OCI-LY7 (cell line): ENCODE measurements around a stretch of chr15.

DNA sequence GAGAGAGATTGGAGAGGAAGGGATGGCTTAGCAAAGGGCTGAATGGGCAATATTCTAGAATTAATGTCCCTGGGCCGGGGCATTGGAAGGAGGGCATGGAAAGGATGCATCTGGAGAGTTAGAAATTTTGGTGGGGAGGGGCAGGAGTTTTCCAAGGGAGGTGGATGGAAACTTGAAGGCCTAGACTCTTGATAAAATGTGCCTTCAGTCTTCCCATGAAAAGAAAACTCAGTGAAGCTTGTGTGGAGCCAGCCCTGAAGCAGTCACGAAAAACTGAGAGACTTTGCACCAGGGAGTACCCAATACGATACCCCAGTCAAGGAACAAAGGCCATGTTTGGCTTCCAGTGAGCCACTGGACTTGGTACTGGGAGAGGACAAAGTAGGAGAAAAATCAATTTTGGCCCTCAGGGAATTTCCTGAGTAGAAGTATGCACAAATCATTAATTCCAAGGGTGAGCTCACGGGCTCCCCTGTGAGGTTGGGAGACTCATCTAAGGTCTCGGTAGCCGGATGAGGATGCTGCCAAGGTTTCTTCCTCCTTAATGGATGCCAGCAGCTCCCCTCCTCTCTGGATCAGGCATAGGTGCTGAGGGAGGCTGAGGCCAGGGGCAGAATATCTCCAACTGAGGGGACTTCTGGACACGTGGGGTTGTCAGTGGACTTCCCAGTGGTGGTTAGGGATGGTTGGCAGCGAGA lies 31.3 kb upstream of the TPM1 start:
- PRO-cap = no peak
- RAMPAGE, long total RNA = no peak

DNA sequence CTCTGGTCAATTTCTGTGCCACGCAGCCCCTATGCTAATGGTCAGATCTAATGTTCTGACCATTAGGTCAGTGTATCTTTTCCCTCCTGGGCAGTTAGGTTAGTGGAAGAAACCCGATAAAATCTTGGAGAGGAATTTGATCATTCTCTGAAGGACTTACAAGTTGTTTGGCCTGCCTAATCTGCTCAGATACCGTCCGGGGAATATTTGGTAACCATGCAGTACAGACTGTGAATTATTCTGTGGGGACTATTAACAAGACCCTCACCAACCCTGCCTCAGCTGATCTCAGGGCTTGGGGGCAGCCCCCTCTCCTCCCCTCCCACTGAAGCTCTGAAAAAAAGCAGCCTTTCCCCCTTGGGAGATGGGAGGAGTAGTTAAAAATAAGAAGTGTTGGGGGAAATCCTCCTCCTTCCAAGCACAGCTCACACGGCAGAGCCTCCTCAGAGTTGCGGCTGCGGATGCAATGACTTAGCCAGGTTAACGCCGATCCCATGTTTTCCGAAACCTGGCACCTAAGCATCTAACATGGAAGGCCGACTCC lies 1.3 kb upstream of the TPM1 start:
- PRO-cap = no peak
- RAMPAGE, long total RNA = no peak

DNA sequence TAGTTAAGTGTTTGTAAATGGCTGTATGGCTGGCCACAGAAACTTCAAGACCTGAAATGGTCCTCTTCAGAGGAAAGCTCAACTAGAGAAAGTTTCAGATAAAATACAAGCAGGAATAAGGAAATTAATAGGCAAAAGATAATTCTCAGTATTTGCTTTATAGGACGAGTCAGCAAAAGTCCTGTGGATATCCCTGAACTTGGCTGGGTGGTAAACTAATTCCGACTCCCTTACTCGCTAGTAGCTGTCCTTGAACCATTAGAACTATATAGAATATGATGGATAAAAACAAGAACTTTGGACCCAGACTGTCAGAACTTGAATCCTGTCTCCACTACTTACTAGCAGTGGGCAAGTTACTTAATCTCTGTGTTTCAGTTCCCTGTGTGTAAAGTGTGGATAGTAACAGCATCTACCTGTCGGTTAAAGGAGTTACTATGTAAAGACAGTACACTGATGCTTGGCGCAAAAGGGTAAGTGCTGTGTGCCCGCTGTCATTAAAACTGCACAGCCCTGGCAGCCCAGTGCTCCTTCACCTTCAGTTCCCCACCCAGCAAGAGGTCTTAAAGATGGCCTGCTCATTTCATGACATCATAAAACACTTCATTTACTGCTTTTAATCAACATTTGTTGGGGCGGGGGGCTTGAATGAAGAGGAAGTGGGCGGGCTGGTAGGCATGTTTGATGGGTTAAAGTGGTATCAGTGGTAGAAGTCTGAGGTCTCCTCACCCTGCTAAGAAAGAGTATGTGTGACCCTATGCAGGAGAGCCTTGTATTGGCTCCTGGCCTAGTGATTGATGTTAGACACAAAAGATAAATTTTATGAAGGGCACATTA lies 7.3 kb downstream of the TPM1 start:
- PRO-cap = no peak
- RAMPAGE, long total RNA = no peak

GRCh38 chr15:63054889-63055583 lies 12.5 kb downstream of the TPM1 start:
- PRO-cap = no peak
- RAMPAGE, long total RNA = no peak

DNA sequence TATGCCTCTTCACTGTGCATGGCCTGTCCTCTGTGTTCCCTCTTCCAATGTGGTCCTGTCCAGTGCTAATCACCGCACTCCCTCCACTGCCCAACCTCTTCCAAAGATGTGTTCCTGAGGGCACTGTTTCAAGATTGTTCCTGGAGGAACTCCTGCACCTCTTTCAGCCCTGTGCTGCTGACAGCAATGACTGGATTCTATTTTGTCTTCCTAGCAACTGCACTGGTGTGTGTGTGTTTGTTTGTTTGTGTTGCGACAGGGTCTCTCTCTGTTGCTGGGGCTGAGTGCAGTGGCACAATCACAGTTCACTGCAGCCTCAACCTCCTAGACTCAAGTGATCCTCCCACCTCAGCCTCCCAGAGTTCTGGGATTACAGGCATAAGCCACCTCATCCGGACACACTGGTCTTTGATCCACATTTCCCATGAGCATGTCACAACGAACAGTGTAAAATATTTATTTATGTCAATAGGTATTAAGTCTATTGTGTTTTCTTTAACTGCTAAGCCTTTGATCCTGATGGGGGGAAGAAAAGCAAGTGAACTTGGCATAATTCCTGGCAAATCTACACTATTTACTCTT lies 16.8 kb downstream of the CA12 start:
- PRO-cap = no peak
- RAMPAGE, long total RNA = no peak

GRCh38 chr15:63367464-63368053 lies 14.1 kb downstream of the CA12 start:
- PRO-cap = no peak
- RAMPAGE, long total RNA = no peak

DNA sequence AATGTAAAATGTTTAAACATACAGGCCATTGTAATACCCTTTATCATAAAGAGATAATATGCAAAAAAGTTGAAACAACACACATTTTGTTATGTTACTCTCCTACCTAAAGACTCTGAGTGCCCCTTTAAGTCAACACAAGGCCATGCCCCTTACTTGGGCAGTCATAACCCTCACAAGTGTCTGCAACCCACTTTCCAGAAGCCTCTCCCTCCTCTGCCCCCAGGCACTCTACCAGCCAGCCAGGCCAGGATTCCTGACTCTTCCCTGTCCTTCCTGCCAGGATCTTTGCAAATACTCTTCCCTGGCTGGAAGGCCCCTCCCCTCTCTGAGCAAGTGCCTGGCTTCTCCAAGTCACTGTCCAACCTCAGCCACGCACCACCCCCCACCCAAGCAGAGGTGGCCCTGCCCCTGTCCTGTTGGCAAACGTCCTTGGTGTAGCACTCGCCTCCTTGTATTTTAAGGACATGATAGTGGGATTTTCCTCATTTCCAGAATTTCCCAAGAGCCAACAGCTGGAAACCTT lies 54.7 kb upstream of the USP3 start:
- PRO-cap = no peak
- RAMPAGE, long total RNA = no peak

DNA sequence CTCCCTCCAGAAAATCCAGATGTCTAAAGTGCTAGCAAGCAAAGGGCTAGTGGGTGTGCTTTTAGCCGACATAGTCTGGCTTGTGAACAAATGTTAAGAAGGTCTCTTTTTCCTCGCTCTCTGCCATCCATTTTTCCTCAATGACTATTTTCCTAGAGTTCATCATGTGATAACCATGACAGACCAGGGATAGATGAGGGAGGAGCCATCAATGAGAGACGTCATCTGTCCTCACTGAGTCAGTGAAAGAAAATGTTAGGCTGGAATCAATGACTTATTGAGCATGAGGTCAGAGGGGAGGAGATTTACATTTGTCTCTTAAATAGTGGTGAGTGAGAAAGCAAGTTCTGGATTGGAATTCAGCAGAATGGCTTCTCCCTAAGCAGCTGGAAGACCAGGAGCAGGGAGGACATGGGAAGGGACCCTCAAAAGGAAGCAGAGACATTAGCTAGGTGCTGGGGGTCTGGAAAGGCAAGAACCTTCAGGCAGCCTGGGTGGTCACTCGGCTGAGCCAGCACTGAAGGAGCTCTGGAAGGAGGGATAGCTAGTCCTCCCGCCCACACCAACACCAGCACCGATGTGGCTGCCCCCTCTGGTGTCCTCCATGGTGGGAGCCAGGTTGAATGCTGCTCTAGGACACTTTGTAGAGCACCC lies 28.1 kb upstream of the USP3 start:
- PRO-cap = no peak
- RAMPAGE, long total RNA = no peak

- PRO-cap = bidirectional peak, plus-strand start at chr15:63486643, minus-strand start at chr15:63486627
- RAMPAGE, long total RNA = no peak
These were observed 18.0 kb upstream of the USP3 start for GRCh38 chr15:63486403-63486873.

- PRO-cap = no peak
- RAMPAGE, long total RNA = no peak
These were observed 15.7 kb upstream of the USP3 start for GRCh38 chr15:63488669-63489059.

DNA sequence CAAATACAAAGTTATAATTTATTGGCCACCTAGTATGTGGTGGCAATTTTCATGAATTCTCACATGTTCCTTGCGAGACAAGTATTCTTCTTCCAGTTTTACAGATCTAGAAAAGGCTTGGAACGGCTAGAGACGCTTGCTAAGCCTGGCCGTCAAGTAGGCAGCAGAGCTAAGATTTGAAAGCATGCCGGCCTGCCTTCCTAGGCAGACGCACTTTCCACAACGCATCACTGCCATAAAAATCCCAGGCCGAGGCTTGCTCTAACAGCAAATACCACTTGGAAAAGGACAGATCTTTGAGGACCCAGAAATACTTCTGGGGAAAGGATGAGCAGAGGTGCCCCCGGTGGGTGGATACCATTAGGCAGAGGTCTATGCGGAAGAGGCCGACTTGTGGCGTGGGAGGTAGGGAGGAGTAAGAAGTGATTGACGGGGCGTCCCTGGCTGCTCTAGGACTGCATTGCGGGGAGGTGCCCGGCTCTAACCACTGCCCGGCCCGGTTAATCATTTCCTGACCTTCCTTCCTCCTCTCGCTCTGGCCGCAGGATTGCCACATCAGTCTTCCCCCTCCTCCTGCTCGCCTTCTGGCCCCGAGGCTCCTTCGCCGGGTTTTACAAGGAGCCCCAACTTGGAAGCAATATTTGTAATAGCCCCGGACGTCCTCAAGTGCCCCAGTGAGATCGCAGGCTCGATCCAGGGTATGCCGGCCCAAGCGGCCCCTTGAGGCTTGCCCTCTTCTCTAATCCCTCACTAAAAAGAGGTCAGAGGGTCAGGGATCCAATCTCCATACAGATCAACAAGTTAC lies 1.3 kb upstream of the USP3 start:
- PRO-cap = bidirectional peak, plus-strand start at position 674 of the sequence, minus-strand start at position 376 of the sequence
- RAMPAGE, long total RNA = no peak

- PRO-cap = no peak
- RAMPAGE, long total RNA = no peak
These were observed 13.3 kb downstream of the USP3 start for GRCh38 chr15:63517545-63518174.

DNA sequence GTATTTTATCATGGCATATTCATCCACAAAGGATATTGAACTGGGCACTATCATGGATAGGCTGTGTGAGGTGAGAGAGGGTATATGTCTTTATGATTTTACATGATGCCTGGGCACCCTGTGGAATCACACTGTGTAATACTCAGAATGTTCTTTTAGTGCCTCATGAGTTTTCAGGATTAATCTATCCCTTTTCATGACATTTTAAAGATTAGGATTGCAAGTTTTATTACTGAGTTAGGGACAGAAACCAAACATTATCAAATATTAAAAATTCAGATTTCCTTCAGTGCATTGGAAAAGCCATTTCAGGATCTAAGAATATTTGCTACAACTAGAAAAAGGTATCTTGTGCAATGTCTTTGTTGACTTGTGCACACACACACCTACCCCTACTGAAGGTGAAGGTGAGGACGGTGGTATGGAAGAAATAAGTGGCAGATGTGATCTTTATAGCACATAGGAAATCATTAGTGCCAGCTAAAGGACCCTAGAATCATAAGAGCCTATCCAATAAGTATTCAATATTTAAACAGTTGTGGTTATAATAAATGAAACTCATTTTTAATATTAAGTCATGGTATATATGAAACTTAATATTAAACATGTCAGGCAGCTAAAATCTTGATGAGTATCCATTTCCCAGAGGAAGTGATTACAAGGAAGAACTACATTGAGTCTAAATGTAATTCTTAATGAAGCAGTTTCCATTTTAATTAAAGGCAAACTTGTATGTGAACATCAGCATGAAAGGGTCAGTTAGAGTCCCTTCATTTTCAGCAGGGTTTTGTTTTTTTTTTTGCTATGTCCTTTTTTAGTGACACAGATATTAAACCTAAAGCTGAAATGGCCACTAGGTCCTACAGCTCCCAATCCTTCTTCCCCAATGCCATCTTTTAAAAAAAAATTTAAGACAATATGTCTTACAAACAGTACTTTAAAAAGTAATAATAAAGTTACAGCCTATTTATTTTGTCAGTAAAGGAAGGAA lies 25.3 kb upstream of the FBXL22 start:
- PRO-cap = no peak
- RAMPAGE, long total RNA = no peak

DNA sequence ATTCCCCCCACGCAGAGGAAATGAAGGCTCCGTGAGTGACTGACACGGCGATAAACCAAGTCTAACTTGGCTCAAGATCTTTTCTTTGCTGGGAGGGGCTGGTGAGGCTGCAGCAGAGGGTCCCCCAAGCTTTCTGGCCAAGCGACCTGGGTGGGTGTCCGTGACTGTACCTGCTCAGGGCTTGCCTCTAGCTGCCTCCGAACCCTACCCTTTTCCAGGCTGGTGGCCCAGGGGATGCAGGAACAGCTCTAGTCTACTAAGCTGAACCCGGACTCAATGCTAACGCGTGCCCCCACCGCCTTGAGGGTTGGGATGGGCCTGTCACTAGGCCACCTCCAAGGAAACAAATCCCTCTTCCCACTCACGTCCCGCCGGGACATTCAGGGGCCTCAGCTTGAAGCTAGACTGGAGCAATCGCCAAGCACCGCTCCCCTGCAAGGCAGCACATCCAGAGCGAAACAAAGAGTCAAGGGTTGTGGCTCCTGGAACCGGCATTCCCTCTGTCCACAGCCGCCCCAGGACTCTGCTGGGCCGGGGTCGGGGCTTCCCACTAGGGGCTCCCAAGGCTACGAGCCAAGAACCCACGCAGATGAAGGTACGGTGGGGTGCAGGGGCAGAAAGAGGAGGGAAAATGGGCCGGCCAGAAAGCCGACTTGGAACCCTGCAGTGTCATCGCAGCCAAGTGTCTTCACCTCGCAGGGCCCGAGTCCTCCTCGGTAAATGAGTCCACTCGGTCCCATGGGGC lies 2.9 kb downstream of the FBXL22 start:
- PRO-cap = no peak
- RAMPAGE, long total RNA = no peak

DNA sequence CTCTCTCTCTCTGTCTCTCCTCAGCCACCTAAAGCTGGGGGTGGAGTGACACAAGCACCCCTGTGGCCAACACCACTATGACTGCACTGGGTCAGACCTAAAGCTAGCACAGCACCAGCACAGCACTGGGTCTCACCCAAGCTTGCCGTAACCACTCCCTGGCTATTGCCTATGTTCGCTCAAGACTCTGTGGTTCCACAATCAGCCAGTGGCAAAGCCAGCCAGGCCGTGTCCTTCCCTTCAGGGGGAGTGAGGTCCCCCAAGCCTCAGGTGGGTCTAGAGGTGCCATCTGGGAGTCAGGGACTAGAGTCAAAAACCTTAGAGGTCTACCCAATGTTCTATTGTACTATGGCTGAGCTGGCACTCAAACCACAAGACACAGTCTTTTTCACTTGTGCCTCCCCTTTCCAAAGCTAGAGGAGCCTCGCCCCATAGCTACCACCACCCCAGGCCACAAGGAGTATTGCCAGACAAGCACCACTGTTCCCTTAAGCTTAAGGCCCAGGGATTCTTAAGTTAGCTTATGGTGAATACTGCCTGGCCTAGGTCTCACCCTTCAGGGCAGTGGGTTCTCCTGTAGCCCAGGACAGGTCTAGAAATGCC lies 89.5 kb downstream of the HERC1 start:
- PRO-cap = no peak
- RAMPAGE, long total RNA = no peak

DNA sequence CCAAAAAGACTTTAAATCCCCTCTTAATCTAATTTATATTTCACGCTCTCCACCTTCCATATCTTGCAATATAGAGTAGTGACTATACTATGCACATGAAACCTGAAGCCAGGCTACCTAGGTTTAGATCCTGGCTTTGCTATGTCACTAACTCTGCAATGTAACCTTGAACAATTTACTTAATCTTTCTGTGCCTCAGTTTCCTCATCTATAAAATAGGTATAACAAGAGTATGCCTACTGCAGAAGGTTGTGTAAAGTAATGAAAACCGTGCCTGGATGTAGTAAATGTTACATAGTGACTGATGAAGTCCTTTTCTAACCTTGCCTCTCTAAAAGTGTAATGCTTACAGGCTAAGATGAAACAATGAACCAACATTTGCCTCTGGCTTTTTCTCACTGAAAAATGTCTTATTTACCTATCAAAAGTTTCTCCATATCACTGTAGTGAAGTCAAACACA lies 18.5 kb downstream of the HERC1 start:
- PRO-cap = no peak
- RAMPAGE, long total RNA = no peak

- PRO-cap = no peak
- RAMPAGE, long total RNA = no peak
These were observed 3.6 kb downstream of the HERC1 start for GRCh38 chr15:63830075-63830571.

- PRO-cap = no peak
- RAMPAGE, long total RNA = no peak
These were observed 2.4 kb downstream of the HERC1 start for GRCh38 chr15:63831162-63831845.

DNA sequence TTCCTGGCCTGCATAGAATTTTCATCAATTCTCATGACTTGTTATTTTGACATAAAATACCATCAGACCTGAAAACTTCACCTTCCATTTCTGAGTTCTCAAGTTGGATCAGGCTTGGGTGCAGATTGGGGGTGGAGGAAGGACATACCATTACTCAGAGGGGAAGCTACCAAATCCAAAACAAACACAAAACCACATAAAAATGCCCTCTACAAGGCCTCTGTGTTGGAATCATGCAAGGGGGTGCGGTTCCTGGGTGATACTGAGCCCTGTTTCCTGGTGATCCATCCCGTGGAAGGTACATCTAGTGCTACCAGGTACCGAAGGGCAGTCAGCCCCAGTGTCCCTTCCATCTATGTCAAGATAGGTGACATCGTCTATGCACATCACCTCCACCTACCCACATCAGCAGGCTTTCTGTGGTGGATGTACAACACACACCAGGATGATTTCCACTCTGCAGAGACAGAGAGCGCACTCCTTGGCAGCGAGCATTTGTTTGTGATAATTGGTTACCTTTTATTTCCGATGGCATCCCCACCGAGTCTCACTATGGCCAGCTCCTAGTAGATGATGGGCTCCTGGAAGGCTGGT lies 95.1 kb downstream of the DAPK2 start:
- PRO-cap = no peak
- RAMPAGE, long total RNA = no peak

DNA sequence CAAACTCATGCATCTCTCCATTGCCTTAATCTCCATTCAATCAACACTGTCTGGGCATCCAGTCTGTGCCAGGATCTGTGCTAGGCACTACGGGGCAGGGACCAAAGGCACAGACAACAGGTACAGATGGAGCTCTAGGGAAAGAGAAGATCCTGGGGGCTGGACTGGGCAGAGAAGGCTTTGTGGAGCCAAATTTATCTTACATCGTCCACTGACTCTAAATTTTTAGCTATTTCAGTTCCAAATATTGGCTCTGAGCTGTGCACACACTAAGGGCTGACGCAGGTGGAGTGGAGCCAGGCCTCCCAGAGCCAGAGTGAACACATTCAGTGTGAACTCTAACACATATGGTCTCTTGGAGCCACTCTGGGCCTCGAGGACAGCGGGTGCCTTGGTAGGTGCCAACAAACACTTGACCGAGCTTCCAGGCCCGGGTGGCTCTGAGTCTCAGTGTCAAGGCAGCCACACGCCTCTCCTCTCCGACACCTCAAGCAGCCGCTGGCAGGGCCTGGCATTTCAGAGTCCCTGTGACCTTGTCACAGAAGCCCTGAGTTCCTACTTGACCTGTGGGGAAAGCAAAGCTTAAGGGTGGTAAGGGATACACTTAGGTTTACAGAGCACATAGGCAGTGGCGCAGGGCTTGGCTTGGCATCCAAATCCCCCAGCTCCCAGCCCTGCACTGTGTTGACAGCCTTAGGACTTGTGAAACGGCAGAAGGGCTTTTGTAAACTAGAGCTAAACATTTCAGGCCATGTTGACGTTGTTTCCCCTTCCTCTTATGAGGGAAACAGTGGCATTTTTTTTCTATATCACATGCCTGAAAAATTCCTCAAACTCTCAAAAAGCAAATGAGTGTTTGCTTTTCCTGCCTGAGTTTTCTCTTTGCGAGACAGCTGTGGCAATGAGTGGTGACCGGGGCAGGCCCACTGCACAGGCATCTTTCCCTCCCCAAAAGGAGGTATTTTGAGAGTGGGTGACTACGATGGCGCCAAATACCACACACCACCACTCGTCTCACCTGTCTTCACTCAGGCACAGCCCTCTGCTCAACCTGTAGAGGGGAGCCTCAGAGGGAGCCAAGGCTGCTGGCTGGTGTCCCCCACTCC lies 60.9 kb downstream of the DAPK2 start:
- PRO-cap = no peak
- RAMPAGE, long total RNA = no peak